Gallbladder (tissue), 1 donor: ENCODE measurements around a stretch of chrX.

DNA sequence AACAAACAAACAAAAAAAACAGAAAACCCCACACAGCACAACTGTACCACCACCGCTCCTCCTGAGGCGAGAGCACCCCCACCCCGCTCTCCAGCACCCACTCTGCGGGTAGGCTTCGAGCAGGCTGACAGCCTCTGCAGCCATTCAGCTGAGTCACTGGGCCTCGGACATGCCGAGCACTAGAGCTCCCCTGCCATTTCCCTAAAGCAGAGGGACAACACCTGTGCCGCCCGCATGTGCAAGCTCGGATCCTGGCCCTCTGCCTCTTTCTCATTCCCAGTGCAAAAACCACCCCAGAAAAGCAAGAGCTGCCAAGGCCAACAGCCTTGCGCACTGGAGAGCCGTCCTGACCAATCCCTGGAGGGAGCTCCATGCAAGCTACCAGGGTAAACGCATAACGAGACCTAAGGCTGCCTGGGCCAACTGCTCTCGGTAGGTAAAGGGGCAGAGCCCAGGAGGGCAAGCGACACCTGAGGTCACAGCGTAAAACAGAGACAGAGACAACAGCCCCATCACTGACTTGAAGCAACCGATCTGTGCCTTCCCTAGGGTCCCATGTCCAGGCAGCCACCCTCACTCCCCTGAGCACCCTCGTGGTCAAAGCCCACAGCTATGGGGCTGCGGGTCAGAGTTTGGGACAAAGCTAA lies 5.3 kb downstream of the HCFC1 start:
- PRO-cap: no peak

- PRO-cap: no peak
Observed at GRCh38 chrX:153967225-153968008, 4.2 kb downstream of the HCFC1 start.

DNA sequence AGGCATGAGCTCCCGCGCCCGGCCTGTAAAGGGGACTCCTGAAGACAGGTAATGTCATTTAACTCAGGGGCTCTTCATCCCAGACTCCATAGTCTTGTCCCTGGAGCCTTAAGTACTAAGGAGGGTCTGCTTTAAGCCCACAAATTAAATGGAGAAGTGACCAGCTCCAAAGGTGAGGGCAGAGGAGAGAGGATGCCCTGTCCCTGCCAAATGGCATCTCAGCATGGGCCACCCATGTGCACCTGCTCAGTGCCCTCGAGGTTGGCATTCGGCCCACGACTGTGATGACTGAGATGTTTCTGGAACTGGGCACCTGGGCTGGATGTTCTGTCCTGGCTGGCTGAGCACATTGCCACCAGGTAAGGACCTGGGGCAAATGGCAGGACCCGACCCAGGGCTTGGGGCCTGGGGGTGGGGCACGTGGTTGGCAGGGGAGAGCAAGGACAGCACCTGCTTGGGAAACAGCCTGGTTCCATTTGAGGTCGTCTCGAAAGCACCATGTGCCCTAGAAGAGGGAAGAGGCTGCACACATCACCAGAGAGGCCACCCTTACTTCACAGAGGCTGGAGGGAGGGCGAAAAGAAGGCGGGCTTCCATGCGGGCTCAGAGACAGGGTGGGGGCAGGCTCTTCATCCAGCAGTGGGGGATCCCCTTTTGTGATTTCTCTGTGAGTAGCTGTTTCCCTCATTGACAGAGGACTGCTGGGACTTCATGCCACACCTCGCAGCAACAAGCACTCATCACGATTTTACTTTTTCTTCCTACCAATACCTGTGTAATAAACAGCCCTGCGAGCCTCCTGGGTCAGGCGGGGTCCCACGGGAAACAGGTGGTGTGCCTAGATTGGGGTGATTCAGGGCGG lies 11.8 kb downstream of the TMEM187 start:
- PRO-cap: no peak

DNA sequence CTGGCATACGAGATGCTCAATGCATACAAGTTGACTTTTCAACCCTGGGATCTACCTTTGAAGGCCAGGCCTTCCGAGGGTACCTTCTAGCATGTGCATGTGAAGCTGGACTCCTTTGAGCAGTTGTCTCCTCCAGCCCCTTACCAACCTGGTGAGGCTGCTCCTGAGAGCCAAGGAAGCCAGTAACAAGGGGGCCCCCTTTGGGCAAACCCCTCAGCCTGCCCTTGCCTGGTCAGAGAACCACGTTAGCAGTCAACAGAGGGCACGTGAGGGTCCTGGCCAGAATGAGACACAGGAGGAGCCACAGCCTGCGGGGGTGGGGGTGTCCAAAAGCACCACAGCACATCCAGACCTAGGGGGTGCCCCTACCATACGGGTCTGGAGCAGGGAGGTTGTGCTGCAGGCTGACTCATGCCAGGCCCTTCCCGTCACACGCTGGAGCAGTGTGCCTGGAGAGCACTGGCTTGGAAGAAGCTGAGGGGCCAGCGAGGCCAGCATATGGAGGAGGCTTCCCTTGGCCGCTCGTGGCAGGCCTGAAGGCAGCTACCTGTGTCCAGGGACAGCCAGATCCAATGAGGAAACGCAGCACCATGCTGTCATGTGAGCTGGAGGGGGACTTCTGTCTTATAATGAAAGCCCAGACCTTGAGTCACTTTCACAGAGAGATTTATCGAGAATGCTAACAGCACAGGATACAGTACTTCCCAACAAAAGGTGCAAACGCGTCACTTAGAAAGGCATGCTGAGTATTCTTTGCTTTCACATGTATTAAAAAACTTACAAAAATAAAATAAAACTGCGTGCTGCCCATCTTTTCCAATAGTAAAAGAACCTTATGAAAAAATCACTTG lies 1.4 kb upstream of the IRAK1 start:
- PRO-cap: no peak

GRCh38 chrX:154360492-154360846 lies 14.0 kb downstream of the FLNA start:
- PRO-cap: no peak

DNA sequence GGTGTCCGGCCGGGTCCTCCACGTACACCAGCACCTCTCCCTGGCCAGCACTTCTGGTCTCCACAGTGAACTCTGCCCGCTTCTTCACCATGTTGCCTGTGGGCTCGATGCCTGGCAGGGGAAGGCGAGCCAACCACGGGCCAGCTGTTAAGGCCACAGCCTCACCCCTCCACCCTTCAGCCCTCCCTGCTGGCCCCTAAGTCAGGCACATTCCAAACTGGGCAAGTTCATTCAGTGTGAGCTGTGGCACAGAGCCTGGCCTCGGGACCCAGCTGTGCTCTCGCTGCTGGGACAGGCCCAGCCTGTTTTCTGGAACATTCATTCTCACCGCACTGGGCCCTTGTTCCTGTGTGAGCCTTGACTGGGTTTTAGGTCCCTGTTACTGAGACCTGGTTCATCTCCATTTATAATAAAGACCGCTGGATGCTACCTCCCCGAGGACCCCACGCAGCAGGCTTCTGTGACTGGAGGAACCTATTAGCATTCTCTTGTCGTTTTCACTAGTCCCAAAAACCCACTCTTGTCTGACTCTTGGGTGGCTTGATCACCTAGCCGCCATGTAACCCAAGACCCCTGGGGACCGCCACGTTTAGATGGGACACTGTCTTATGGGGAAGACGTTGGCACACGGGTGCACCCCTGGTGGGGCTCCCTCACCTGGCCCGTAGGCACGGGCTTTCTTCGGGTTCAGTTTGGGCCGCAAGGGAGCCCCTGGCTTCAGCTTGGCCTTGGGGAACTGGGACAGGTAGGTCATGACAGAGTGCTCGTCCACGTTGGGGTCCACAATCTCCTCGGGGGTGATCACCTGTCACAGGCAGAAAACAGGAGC lies 7.5 kb downstream of the FLNA start:
- PRO-cap: no peak

GRCh38 chrX:154376570-154377185 lies 2.2 kb upstream of the FLNA start:
- PRO-cap: no peak

GRCh38 chrX:154377872-154378405 lies 1.2 kb upstream of the EMD start:
- PRO-cap: bidirectional peak, plus-strand start at chrX:154378269, minus-strand start at chrX:154378187

DNA sequence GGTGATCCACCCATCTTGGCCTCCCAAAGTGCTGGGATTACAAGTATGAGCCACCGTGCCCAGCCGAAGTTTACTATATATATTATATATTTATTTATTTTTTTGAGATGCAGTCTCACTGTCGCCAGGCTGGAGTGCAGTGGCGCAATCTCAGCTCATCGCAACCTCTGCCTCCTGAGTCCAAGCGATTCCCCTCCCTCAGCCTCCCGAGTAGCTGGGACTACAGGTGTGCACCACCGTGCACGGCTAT lies 3.1 kb downstream of the EMD start:
- PRO-cap: no peak

DNA sequence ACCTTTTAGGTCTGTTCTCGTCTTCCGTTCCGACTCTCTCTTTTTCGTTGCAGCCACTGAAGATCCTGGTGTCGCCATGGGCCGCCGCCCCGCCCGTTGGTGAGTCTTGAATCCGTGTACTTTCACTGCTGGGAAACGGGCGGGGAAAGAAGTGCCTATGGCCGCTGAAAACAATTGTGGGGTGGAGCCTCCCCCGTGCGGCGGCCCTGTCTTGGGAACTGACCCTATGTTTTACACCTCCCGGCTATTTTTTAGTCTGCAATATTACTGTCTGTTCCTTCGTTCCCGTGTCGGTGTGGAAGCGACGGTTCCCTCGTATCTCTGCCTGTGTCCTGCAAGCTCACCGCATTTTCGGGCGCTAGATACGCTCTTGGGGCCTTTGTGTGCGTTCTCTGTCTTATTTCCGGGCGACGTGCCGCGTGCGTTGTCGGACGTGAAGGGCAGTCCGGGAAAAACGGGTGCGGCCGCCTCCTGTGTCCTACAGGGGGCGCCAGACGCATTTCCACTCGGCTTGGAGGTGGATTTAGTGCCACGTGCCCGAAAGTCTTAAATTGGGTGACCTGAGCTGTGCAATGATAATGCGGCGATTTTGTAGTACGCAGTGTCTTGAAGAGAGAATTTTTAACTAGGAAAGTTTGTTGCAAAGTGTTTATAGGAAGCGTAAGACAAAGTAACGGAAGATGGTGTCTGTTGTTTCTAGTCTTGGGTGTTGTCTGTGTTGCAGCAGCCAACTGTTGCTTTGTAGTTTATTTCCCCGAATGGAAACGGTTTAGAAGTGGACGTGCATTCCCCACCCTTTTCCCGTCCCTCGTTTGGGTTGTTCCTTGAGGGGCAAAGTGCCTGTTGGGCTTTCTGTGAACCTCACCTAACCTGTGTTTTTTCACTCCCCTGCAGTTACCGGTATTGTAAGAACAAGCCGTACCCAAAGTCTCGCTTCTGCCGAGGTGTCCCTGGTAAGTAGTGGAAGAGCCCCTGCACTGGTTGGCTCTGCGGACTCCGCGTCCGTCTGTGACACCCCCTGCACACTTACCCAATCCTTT lies 587 bp downstream of the RPL10 start:
- PRO-cap: bidirectional peak, plus-strand start at position 439 of the sequence, minus-strand start at position 414 of the sequence

GRCh38 chrX:154418388-154419156 lies 7.2 kb downstream of the TAFAZZIN start:
- PRO-cap: no peak

GRCh38 chrX:154483757-154484458 lies 2.5 kb downstream of the UBL4A start:
- PRO-cap: no peak

- PRO-cap: no peak
Observed at GRCh38 chrX:154774303-154774823, 11.7 kb downstream of the DKC1 start.

- PRO-cap: no peak
Observed at GRCh38 chrX:154827946-154828604, 6.4 kb downstream of the SMIM9 start.

DNA sequence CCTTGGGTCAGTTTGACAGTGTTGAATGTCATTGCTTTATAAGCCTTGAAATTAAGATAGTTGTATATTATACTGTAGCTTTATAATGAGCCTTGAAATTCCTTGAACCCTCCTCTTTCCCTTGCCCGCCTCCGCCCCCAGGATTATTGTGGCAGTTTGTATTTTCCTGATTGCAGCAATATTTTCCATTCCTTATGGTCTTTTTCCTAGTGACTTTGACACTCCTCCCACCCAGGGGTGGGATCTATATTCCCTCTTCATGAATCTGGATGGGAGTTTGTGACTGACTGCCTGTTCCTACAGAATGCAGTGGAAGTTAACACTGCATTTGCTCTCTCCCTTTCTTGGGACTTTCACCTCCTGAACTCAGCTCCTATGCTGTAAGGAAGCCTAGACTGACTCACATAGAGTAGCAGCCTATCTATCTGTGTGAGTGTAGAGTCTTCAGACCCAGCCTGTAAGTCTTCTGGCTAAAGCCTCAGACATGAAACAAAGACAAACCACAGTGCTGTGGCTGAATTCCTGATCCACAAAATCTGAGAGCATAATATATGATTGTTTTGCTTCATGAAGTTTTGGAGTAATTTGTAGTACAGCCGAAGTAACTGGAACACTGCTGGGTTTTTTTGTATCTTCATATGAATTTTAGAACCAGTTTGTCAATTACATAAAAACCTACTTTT lies 2.3 kb downstream of the FUNDC2 start:
- PRO-cap: no peak

DNA sequence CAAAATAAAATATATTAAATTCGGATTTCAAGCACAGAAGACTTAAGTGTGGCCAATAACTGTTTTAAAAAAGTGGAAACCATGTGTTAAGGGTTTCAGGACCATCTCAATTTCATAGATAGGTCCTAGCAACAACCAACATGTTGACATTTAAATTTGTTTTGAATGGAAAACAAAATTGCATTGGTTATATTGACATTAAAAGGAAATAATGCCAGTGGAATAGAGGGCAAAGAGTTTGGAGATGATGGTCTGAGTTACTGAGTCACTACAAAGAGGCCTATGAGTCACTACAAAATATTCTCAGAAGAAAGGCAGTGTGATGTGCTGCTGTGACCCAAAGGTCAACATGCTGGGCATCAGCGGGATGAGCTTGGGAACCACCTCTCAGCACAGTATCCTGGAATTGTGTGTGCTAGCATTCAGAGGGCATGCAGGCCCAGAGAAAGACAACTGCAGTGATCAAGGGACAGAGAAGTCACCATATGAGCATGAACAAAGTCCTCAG lies 2.8 kb downstream of the CMC4 start:
- PRO-cap: no peak

DNA sequence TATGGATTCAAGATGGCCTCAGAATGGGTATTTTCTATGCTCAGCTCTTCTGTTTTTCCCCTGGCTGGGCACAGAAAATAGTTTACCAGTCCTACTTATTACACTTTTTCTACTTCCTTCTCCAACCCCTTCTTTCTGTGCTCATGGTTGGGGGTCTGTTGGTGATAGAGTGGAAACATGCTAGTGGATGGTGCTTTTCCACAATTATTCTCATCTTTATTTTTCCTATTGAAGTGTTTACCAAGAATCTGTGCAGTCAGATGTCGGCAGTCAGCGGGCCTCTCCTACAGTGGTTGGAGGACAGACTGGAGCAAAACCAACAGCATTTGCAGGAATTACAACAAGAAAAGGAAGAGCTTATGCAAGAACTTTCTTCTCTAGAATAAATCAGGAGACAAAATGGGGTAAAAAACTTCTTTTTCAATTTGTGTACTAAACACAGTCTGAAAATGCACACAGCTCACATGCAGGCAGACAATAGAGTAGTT lies 48.5 kb downstream of the BRCC3 start:
- PRO-cap: no peak

DNA sequence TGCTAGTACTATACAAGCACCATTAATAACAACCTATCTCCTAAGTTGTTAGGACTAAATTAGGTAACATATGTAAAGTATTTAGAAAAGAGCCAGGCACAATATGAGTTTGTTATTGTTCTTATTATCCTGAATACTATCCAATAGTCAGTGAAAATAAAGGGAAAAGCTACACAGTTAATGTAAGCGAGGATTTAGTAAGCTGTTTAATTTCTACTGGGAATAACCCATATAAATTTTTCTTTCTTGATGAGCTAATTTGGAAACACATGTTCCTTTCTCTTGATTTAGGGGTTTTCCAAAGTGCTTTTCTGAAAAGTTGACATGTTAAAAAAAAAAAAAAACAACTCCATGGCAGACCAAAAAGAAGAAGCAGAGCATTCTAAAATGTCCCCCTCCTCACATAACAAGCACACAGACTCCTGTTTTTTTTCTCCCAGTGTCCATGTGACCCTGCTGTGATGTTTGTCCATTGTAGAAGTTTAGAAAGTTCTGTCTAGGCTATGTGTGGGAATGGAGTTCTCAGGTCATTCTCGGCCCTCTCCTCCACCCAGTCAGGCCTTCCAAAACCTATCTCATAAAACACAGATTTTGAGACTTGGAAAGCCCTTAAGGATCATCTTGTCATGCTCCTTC lies 895 bp downstream of the CLIC2 start:
- PRO-cap: no peak